Metastatic Lung Carcinoma in the Adrenal Gland (tissue), 1 donor: ENCODE measurements around a stretch of chr2.

DNA sequence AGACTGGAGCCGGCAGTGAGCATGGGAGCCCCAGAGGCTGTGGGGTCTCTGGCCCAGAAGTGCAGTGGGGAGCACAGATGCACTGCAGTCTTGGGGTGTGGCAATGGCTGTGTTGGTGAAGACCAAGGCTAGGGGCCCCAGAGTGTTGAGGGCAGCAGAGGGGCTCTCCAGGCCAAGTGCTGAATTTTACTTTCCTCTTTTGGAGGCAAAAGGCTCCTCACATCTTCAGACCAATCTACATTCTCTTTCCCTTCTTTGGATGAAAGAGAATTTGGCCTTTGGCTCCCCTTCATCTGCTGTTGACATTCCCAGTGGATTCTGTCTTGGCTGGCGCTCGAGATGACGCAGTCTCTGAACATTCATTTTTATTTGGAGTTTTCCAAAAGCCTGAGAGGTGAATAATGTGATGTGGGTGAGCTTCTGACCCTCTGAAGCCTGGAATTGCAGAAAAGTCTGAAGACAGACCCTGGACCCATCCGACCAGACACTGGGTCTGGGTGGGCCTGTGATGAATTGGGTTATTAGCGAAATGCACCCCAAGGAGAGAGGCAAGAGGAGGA is 70.2 kb upstream of the ASB18 start:
- PRO-cap = no peak

DNA sequence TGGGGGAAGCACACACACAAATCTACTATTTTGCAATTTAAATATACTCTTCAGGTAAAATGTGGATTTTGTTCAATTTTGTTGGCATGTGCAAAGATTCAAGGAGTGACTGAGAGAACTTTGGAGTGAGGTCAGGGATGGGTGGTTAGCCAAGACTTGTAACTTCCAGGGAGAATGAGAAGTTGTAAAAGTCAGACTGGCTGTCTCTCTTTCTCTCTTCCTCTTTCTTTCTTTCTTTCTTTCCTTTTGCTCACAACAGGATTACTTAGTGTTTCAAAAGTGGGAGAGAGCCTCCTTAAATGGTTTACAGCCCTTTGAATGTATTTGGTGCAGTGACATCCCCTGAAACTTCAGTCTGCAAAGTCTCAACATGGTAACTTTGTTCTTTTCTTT is 995 bp downstream of the ACKR3 start:
- PRO-cap = no peak

GRCh38 chr2:236577437-236578282 is 8.0 kb downstream of the ACKR3 start:
- PRO-cap = no peak

GRCh38 chr2:236715670-236716029 is 146.0 kb downstream of the ACKR3 start:
- PRO-cap = no peak

- PRO-cap = no peak
Observed at GRCh38 chr2:236731853-236732641, 162.4 kb downstream of the ACKR3 start.

GRCh38 chr2:236820708-236821084 is 251.1 kb downstream of the ACKR3 start:
- PRO-cap = no peak

DNA sequence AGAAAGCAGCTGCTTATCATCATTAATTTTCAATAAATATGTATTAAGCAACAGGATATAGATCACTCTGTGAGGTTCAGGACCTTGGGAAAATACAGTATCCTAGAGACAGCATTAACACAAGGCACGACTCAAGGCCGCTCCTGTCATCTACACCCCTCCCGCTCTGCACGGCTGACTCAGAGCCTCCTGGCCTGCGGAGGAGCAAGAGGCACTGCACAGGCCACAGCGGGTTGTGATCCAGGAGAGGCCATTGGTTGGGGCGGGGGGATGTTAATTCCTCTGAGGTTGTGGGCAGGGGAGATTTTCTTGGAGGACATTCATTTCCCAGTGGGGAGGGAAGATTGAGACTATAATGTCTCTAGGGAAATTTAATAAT is 128.0 kb downstream of the COPS8 start:
- PRO-cap = no peak

GRCh38 chr2:237280070-237280671 is 133.8 kb downstream of the COL6A3 start:
- PRO-cap = no peak

DNA sequence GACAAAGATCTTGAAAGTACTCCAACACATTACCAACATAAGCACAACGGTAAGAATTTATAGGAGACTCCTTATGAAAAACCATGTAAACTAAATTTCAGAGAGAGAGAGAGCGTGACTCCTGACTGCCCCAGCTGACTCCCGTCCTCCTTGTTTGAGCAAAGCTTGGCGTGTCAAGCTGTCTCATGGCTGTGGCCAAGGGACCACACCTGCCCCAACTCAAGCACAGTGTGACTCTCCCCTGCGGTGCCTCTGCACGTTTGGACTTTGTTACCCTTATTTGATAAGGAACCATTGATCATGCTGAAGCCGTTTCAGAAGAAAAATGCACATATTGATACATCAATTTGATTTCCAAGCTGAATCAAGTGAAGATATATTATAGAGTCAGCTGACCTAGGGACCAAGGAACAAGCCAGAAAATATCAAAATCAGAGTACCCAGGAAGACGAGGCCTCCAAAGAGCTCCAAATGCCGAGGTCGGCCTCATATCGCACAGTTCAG is 124.8 kb downstream of the COL6A3 start:
- PRO-cap = no peak

- PRO-cap = no peak
Observed at GRCh38 chr2:237300039-237300385, 114.0 kb downstream of the COL6A3 start.

DNA sequence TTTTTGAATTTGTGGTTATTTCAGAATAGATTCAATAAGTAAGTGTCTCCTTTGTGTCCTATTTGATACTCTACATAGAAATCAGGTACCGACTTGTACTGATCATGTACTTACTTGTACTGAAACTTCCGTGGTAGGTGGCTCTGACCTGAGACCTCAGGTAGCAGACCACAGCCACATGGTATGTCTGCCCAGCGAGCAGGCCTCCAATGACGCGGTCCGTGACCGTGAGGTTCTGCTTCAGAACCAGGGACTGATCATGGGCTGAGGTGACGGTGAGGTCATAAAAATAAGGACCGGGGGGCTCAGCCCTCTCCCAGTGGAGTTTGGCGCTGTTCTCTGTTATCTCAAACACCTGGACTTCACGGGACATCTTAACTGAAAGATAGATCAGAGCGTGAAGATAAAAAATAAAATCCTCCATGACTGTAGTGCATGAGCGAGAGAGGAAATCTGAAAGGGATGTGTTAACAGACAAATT is 79.4 kb downstream of the COL6A3 start:
- PRO-cap = no peak

DNA sequence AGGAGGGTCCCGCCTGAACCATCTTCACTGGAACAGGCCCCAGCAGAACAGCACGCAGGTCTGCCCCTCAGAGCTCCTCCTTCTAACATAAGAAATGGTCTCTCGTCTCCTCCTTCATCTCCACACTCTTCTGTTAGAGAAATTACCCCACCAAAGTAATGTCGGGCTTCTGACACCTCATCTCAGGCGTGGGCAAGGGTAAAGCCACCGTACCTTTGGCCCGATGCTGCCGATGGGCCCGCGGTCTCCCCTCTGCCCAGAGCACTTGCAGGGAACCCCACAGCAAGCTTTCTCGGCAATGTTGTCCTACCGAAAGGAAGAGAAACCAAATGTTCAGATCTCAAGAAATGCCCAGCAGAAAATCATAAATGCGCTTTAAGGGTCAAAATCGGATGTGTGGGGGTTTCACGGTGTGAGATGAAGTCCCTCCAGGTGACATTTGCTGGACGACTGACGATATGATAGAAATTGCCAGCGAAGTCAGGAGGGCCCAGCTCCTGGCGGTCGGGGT is 52.4 kb downstream of the COL6A3 start:
- PRO-cap = no peak

DNA sequence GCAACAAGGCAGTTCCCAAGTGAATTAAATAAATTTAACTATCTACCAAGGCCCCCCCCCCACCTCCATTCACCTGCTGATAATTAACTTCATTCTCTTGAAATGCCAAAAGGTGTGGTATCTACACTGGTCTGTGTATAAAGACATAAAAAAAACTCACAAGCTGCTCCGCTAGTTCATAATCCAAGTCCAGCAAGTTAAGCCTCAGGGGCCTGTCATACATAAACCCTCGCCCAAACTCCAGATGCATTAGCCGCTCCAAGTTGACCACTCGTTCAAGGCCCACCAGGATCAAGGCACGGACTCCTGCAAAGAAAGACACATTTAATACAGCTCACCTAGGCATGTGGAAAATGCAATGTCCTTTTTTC is 50.9 kb downstream of the COL6A3 start:
- PRO-cap = no peak

DNA sequence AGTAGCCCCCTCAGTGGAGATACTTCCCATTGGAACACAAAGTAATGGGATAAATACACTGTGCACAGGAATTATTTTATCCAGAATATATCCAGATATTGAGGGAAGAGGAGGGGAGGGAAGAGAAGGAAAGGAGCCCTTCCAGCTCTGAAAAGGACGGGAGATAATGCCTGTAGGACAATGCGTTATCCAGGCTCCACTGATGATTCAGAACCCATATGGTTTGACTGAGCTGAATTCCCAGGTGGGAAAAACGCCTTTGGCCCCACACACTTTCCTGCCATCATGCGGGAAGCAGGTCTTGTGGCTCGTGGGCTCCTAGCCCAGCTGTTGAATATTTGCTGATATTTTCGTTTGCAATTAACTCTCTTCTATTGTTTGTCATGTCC is 9.0 kb downstream of the COL6A3 start:
- PRO-cap = no peak

GRCh38 chr2:237405340-237405814 is 8.6 kb downstream of the COL6A3 start:
- PRO-cap = no peak

GRCh38 chr2:237414447-237414846 is 483 bp upstream of the COL6A3 start:
- PRO-cap = no peak

DNA sequence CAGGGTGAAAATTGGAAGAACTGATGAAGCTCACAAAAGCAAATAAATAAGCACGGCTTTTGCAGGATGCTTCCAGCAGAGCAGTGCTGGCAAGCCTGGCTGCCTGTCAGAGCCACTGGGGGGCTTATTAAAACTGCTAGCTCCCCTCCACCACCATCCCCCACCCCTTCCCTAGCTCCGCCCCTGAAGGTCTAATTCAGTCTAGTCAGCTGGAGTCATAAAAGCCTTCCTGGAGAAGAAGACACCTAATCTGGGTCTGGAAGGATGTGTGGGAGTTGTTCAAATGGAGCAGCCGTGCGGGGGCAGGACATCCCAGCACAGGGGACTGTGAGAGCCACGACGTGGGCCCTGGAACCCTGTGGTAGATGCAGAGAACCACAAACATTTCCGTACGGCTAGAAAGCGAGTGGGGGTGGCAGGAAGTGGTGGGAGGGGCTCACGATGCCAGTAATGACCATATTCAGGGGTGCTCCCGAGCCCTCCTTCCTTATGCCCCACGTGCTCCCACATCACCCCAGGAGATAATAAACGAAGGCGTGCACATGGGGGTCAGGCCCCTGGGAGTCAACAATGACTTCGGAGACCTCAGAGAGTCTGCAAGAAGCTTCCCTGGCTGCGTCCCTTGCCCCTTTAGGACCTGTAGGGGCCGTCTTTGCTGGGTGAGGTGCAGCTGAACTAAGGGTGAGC is 20.9 kb upstream of the COL6A3 start:
- PRO-cap = no peak

GRCh38 chr2:237520083-237520875 is 33.2 kb downstream of the MLPH start:
- PRO-cap = no peak

GRCh38 chr2:237572872-237573289 is 6.5 kb downstream of the PRLH start:
- PRO-cap = no peak

GRCh38 chr2:237593719-237594417 is 3.3 kb upstream of the RAB17 start:
- PRO-cap = no peak